AG09319 (cell line): ENCODE results near the gene KCNH8.

DNA sequence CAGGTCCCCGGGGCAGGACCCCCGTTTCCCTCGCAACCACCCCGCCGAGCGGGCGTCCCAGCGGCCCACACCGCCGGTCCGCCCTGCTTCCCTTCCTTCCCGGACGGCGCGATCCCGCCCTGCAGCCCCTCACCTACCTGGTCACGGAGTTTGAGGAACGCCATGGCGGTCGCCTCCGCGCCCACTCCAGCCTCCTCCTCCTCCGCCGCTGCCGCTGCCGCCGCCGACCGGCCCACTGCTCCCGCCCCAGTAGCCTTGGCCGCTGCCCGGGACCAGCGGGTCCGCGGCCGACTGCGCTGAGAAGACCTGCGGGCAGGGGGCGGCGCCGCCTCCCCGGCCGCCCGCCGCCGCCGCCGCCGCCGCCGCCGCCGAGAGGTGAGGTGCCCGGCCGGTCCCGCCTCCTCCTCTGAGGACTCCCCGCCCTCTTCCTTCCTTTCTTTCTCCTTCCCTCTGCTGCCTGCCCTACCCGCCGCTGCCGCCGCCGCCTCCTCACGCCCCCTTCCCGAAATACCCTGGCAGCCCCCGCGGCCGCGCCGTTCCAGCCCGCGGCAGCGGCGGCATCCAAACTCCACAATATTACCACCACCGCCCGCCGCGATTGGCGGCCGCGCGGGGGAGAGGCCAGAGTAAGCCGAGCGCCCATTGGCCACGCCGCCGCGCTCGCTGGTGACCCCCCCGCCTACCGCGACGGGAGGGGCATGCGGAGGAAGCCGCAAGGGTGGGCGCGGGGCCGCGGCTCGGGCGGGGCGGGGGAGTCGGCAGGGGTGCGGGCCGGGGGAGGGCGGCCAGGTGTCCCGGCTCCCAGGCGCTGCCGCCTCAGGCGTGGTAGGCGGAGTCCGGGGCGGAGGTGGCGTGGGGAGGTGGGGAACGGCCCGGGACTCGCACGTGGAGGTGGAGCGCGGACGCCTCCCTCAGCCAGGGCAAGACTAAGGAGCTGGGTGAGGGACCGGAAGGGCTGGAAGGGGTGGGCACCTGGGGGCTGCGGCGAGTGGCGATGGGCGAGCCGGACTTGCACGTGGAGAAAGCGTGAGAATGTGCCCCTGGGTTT, 61.8 kb upstream of the ANKRD28 start:
- RRBS, result 1% methylated on average over 47 of the region's 128 CpGs

DNA sequence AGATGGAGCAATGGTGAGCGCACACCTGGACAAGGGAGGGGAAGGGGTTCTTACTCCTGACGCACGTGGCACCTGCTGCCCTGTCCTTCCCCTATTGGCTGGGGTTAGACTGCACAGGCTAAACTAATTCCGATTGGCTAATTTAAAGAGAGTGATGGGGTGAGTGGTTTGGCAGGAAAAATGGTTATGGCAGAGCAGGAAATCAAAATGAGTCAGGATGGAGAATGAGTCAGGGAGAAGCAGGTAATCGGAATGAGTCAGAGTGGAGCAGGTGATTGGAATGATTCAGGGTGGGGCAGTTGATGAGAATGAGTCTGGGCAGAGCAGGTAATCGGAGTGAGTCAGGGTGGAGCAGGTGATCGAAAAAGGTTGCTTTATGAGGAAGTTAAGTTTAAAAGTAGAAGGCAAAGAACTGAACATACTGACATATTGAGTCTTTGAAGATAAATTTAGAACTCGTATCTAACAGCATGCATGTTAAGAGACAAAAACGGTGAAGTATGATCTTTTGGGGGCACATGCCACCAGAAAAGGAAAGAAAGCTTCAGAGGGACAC, 73.0 kb upstream of the GALNT15 start:
- RRBS, result no CpG with 5 or more reads among the region's 9 CpGs

DNA sequence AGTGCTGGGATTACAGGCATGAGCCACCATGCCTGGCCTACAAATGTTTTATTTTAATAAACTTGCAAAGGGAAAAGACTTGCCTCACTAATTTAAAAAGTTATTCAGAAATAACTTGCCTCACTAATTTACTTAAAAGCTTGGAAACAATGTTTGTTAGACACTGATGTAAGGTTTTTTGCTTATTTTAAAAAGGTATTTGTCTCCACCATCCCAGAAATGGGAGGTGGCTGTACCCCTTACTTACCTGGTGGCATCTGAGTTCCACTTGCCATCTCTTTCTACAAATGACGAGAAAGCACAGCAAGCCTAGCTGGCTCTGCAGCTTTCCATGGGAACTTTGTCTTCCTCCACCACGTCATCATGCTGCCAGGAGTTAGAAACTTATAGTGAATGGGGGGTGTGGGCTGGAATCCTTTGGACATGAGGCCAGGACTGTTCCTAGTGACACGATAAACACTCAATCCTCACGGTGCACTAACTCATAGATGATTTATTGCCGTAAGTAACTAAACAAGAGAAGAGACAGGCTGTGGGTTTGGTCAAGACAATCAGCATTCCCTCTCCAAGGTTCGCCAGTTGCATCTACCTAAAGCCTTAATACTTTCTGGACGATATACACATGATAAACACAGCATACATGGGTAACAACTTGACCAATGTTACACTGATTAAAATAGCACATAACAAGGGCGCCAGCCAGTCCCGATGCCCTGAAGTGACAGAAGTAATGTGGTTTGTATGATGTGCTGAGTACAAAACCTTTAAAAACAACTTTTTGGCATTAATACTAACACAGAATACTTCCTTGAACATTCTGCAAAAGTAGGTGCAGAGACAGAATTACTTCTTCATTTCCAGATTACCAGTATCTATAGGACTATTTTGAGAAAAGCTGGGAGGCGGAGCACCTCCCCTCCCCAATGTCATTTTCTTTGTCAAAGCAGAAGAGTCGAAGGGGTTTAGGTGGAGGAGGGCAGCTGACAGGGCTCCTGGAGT, 50.7 kb downstream of the OXNAD1 start:
- RRBS, result no CpG with 5 or more reads among the region's 11 CpGs

GRCh38 chr3:16326360-16327430, 61.7 kb downstream of the OXNAD1 start:
- RRBS, result no CpG with 5 or more reads among the region's 19 CpGs

- RRBS, result no CpG with 5 or more reads among the region's 2 CpGs
Measured at GRCh38 chr3:16330991-16331819, 66.2 kb downstream of the OXNAD1 start.

GRCh38 chr3:16338176-16338637, 73.2 kb downstream of the OXNAD1 start:
- RRBS, result no CpG with 5 or more reads among the region's 9 CpGs

DNA sequence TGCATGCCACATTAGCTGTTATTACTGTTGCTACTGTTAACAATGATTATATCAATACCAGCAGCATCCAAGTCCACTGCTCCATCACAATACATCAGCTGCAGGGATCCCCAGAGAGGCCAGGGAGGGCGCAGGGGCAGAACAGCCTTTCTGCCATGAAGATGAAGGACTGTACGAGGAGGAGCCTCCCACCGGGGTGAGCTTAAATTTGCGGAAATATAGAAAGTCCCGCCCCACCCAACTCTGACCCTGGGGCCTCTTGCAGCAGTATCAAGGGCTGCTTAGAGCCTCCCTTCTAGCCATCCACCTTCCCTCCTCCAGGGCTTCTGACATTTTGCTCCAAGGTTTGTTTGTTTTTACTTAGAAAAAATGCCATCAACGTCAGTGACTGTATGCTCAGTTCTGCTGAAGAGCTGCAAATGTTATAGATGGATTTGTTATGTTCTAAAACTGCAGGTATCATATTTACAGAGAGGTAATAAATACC, 30.8 kb downstream of the RFTN1 start:
- RRBS, result no CpG with 5 or more reads among the region's 6 CpGs

DNA sequence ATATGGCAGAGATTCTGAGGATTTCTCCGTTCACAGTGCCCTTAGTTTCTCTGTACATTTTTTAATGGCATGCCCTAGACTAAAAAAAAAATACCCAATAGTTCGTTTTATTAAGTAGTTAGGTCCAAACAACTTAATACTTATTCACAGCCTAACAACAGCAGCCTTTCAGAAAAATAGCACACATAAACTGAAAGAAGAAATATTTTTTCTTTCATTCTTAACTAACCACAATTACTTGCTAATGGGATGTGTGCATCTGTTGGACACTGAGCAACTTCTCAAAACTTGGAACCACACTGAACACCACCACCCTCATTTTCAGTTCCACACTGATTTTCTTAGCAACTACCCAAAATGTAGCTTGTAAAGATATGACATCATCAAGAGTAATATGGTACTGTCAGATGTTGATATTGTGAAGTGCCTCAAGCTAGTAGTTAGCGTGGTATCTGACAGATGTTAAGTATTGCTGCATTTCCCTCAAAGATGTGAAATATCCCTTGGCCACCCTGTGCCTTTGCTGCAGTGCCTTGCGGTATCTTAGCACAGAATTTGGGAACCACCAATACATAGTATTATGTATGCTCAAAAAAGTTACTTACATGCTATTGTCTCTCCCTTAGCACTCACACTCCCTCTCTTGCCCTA, 9.3 kb downstream of the RFTN1 start:
- RRBS, result no CpG with 5 or more reads among the region's 4 CpGs

- RRBS, result no CpG with 5 or more reads among the region's 3 CpGs
Measured at GRCh38 chr3:16663935-16664139, 58.6 kb upstream of the DAZL start.

DNA sequence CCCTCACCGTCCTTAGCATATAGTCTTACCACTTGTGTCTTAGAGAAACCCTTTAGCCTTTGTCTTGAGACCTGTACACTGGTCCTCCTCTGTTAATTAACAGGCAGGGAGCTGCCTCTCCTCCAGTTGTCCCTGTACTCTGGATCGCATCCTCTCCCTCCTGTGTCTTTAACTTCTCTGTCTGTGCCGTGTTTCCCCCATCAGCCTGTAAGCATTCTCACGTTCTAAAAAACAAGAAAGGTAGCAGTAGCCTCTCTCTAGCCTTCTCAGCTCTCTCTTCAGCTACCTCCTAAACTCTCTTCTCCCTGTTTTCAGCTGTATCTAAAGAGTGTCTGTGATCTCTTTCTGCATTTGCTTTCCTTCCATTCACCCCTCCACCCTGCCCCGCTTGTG, 16.7 kb downstream of the PLCL2 start:
- RRBS, result no CpG with 5 or more reads among the region's 5 CpGs

DNA sequence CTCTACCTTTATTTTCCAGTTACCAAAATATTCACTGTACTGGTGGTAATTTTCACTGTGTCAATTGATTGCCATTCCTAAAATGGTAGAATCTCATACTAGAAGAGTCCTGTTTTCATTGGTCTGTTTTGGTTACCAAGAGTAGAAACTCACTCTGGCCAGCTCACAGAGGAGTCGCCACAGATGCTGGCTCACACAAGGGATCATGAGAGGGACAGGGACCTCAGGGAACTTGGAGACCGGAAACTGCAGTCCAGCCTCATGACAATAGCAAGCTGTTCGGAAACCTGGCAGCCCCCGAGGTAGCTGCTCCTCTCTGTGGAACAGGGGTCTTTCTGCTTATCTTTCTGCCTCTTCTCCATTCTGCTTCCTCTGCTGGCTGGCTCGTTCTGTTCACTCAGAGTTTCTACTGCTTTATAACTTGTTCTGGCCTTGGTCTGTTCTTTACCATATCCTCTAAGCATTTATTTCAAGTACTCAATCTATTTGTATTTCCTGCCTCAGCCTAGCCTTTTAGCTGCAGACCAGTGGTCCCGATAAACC, 192.9 kb downstream of the PLCL2 start:
- RRBS, result no CpG with 5 or more reads among the region's 6 CpGs

DNA sequence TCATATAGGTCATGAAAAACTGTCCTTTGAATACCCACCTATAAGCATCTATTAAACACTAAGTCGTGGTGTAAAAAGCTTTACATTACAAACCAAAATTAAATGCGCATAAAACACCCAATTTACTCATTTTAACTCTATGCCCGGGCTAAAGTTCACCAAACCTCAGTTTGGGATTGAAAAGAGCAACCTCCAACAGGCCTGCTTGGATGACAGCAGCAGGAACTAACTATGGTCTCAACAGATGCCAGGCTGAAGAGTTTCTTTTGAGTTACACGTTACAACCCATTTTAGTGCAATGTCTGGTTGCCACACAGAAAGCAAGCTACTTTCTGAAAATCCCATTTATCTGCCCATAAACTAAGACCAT, 2.2 kb downstream of the SATB1 start:
- RRBS, result no CpG with 5 or more reads among the region's 4 CpGs

GRCh38 chr3:18442915-18443281, 17.8 kb upstream of the SATB1 start:
- RRBS, result no CpG with 5 or more reads among the region's 5 CpGs

DNA sequence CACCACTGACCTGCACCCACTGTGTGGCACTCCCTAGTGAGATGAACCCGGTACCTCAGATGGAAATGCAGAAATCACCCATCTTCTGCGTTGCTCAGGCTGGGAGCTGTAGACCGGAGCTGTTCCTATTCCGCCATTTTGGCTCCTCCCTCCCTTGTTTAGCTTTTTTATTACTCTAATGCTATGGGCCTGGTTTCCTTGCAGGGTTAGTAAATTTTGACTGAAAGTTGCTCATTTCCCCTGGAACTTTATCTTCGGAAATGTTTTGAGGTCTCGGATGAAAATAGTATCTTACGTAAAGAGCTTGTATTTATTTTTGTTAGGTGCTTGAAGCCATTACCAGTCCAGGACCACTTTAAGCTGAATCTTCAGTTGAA, 269.0 kb upstream of the SATB1 start:
- RRBS, result no CpG with 5 or more reads among the region's 7 CpGs

DNA sequence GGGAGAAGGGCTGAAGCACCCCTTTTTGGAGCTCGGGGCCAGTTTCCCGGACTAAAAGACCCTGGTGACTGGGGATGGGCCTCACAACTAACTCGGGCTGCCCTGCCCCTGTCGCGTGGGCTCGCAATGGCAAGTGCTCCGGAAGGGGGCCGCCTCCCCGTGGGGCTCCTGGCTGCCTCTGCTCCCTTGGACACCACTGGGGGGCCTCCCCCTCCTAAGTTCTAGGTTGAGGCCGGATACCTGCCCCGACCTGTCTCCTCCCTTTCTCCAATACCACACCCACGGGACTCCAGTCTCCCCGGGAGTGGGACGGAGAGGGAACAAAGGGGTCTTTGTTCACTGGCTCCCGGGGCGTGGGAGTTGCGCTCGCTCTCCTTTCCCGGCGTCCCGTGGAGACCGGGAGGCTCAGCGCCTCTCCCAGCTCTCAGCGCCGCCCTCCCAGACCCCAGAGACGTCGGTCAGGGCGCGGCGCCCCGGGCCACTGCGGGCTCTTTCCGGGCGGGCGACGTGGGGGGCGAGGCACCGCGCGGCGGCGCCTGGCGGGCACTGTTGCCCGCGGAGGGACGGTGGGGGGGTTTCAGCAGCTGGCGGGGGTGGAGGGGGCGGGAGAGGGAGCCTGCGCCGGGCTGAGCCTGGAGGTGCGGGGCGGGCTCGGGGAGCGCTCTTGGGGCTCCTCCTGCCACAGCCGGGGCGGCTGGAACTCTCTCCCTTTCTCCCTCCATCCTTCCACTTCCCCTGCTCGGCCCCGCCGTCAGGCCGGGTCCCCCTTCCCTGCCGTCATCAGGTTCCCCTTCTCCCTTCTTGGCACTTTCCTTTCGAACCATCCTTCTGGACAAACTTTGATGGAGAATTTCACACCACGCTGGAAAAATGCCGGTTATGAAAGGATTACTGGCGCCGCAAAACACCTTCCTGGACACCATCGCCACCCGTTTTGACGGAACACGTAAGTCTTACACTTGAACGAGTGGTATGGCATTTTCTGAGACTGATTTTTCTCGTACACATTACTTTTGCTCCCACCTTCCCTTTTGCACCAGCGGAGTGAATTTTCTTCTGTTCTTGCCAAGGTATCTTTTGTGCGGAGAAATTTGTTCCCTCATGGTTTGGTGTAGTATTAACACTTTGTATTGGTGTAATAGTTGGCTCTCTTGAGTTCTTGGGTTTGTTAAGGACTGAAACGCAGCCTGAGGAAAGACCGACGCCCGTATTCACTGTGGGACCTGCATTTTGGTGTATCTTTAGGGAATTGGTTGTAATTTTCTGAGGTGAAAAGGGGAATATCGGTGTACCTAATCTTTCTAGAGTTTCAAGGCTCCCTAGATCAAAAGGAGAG, at the start of gene KCNH8:
Gene KCNH8 (plus strand): TSS at position 661 of the 1,336 bp plus-strand sequence.
- RRBS, result 5% methylated on average over 32 of the region's 79 CpGs

- RRBS, result no CpG with 5 or more reads among the region's 2 CpGs
Measured at GRCh38 chr3:19432624-19433107, 284.4 kb downstream of the KCNH8 start.

DNA sequence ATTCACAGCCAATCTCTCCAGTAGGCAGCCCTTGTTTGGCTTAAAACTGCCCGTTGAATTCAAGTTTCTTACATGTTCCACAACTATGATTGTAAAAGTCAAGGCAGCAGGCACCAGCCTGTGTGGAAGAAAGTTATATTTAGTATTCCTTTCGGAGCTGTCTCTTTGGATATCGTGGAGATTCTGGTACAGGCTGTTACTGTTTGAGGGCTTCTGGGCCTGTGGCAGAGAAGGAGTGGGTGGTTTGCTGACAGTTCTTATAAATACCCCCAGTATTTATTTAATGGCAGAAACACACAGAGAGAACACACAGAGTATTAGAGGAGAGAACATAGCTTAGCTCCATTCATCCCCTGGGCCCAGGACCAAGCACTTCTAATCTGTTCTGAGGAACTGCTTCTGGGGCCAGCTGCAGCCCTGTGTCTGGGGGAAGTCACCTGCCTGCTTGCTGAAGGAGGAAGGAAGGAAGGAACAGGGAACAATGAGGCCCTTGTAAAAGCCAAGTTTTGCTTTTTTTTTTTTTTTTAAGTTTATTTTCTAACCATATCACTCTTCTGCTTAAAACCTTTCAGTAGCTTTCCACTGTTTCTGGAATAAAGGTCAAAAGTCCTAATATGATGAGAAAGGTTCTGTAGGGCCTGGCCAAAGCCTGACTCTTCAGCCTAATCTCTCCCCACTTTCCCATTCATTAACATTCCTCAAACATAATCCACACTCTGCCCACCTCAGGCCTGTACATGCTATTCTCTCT, 11.7 kb upstream of the PP2D1 start:
- RRBS, result no CpG with 5 or more reads among the region's 3 CpGs

GRCh38 chr3:20057070-20057941, 17.1 kb downstream of the KAT2B start:
- RRBS, result no CpG with 5 or more reads among the region's 6 CpGs

GRCh38 chr3:20122315-20122867, 63.6 kb downstream of the SGO1 start:
- RRBS, result no CpG with 5 or more reads among the region's 5 CpGs